Vermiform appendix (tissue), 1 donor: ENCODE measurements around a stretch of chr19.

- PRO-cap = no peak
Observed at GRCh38 chr19:53909703-53910746, 947 bp downstream of the CACNG7 start.

DNA sequence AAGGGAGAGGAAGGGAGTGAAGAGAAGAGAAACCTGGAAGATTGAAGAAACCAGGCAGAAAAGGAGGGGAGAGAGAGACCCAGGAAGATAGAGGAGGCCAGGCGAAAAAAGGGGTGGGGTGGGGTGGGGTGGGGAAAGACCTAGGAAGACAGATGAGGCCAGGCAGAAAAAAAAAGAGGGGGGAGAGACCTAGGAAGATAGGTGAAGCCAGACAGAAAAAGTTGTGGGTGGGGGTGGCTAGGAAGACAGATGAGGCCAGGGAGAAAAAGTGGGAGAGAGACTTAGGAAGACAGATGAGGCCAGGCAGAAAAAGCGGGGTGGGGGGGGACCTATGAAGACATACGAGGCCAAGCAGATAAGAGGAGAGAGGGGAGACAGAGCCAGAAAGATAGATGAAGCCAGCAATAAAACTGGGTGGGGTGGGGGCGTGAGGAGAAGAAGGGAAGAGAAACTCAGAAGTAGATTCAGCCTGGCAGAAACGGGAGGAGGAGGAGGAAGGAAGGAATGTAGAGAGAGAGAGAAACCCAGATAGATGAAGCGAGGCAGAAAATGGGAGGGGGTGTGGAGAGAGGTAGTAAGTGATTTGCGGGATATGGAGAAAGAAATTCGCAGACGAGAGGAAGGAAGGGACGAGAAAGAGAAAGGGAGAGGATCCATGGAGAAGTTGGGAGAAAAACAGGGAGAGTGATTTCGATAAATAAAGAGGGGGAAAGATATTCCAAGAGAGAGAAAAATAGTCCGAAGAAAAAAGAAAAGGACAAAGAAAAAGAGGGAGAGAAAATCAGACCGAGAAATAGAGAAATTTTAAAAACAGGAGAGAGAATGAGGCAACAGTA lies 12.3 kb upstream of the CACNG6 start:
- PRO-cap = no peak

DNA sequence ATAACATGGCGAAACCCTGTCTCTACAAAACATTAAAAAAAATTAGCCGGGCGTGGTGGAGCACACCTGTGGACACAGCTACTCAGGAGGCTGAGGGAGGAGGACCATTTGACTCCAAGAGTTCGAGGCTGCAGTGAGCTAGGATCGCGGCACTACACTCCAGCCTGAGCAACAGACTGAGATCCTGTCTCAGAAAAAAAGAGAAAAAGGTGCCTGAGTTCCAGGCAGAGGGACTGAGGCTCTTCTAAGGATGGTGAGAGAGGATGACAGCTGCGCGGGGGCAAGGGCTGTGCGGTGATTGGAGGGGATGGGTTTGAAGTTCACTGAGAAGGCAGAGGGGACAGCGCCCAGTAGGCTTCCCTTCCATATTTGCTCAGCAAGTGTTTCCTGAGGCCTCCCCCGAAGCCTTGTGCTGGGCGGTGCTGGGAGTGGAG lies 6.7 kb upstream of the CACNG6 start:
- PRO-cap = no peak

GRCh38 chr19:54106453-54107154 lies 3.9 kb downstream of the NDUFA3 start:
- PRO-cap = no peak

- PRO-cap = no peak
Observed at GRCh38 chr19:54107986-54108431, 5.4 kb downstream of the NDUFA3 start.

- PRO-cap = bidirectional peak, plus-strand start at chr19:54153829, minus-strand start at chr19:54153585
Observed at GRCh38 chr19:54153351-54154137, 6.0 kb downstream of the LENG1 start.

GRCh38 chr19:54179516-54180299 lies 6.7 kb upstream of the TMC4 start:
- PRO-cap = no peak

GRCh38 chr19:54208995-54209598 lies 8.4 kb downstream of the RPS9 start:
- PRO-cap = no peak

DNA sequence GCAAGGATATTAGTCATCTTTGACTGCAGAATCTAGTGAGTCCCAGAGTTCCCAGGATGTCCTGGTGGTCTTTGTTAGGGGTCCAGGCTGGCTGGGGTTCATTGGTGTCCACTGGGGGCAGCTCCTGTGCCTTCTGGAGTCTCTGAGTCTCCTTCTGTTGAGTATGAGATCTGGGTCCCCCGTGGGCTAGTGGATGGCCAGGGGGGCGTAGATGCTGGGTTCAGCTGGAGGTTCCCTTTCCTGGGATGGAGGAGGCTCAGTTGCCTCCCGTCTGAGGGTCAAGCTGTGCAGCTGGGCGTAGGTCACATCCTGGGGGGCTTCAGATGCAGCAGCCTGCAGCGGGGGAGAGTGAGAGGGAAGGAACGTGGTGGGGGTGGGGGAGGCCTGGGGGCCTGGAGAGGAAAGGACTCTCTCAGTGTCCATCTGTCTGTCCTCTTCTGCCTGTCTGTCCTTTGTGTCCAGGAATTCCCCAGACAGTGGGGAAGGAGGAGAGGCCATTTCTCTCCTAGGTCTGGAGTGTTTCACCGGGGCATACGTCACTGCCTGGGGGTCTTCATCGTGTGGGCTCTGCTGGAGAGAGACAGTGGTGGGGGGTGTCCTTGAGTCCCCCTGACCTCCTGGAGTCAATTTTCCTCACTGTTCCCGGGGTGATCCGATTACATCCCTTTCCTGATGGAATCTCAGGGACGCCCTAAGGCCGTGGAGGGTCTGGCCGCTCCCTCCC lies 6.3 kb downstream of the LILRB5 start:
- PRO-cap = no peak

GRCh38 chr19:54270950-54271513 lies 9.9 kb downstream of the LILRB2 start:
- PRO-cap = no peak

DNA sequence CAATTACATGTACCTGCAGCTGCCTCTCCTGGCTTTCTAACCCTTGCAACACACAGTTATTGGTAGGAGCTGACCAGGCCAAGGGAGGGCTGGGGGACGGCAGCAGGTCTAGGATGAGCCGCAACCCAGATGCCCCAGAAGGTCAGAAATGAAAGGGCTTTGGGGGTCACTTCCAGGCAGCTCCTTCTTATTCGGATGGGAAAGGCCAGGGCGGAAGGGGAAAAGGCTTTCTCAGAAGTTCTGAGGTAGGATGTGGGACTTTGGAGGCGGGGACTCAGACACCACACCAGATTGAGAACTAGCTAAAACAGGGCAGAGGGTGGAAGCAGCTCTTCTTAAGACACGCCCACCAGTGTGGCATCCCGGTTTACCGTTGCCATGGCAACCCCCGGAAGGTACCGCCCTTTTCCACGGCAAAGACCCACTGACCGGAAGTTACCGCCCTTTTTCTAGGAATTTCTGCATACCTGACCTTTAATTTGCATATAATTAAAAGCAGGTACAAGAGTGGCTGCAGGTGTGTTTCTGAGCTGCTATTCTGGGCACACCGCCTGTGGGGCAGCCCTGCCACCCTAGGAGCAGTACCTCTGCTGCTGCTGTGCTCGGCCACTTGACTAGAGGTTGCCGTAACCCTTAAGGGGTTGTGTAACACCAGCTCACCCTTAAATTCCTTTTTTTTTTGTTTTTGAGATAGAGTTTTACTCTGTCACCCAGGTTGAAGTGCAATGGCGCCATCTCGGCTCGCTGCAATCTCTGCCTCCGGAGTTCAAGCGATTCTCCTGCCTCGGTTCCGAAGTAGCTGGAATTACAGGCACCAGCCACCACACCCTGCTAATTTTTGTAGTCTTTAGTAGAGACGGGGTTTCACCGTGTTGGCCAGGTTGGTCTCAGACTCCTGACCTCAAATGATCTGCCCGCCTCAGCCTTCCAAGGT lies 3.9 kb upstream of the LILRA5 start:
- PRO-cap = no peak

DNA sequence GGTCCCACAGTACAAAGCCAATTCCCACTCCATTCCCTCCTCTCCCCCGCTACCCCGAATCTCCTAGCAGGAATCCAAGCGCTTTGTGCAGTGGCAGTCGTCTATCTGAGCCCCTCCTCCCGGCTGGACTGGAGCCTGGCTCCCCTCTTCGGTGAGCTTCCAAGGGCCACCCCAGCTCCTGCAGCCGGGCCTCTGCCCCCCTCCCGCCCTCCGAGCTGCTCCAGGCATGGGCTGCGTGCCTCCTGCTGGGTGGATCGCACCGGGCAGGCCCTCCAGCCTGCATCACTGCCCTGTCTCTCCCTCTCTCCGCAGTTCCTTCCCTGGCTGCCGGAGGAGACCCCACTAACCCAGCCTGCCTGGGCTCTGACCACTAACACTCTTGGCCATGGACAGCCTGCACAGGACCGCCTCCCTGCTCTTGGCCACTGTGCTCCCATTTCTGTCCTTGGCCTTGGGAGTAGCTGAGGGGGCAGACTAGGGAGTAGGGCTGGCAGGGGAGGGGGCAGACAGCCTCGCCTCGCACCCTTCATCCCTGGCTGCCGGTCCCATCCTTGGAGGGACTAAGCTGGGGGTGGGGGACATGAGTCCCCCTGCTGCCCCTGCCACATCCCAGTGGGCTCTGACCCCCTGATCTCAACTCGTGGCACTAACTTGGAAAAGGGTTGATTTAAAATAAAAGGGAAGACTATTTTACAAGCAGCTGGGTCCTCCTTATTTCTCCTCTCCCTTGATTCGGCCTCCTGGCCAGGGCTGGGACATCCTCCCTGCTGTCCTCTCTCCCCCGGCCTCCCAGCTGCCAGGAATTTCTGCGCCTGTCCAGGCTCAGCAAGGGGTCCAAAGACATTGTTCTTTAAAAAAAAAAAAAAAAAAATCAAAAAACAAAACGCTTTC lies 12.7 kb upstream of the LENG8 start:
- PRO-cap = no peak

GRCh38 chr19:54438793-54439804 lies 9.9 kb upstream of the LENG8 start:
- PRO-cap = no peak

GRCh38 chr19:54471426-54471825 lies 1.7 kb downstream of the CDC42EP5 start:
- PRO-cap = no peak

DNA sequence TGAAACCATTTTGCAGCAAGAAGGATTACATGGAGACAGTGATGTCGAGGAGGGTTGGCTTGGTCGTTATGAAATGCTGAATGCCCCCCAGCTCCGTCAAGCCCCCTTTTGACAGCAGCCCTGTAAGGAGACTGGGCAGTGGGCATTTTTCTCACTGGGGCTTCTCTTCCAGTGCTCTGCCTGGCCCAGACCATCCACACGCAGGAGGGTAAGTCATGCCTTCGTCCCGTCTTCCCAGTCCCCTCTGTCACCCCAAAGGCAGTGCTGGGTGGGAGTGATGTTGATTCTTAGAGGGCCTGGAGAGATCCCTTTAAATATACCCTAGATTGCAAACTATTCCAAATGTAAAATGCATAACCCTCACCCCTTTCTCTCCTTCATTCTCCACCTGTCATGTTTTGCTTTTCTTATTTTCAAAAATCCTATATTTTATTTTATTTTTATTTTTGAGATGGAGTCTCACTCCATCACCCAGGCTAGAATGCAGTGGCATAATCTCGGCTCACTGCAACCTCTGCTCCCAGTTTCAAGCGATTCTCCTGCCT lies 969 bp downstream of the LAIR2 start:
- PRO-cap = no peak

GRCh38 chr19:54660631-54661473 lies 1.9 kb upstream of the LILRB4 start:
- PRO-cap = no peak

DNA sequence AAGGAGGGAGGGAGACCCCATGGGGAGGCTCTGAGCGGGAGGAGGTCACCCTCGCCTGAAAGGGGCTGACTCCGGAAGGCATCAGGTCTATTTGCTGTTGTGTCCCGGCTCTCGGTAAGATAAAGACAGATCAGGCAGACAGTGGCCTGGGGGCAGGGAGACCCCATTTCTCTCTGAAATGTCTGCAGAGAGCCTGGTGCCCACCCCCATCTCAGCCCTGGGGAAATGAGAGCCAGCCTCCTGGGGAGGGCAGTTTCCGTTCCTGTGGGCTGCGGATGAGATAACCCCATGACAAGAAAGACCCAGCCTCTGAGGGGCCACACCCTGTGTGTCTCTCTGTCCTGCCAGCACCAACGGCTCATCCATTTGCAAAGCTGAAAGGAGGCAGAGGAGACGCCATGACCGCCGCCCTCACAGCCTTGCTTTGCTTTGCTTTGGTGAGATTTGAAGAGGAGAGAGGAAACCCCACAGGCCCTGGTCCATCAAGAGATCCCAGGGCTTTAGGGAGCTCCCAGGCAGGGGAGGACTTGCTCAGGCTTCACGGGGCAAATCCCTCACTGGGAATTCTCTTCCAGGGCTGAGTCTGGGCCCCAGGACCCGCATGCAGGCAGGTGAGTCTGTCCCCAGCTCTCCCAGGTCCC lies 28.1 kb upstream of the KIR3DL3 start:
- PRO-cap = no peak

- PRO-cap = no peak
Observed at GRCh38 chr19:54893292-54893921, 12.5 kb upstream of the NCR1 start.

DNA sequence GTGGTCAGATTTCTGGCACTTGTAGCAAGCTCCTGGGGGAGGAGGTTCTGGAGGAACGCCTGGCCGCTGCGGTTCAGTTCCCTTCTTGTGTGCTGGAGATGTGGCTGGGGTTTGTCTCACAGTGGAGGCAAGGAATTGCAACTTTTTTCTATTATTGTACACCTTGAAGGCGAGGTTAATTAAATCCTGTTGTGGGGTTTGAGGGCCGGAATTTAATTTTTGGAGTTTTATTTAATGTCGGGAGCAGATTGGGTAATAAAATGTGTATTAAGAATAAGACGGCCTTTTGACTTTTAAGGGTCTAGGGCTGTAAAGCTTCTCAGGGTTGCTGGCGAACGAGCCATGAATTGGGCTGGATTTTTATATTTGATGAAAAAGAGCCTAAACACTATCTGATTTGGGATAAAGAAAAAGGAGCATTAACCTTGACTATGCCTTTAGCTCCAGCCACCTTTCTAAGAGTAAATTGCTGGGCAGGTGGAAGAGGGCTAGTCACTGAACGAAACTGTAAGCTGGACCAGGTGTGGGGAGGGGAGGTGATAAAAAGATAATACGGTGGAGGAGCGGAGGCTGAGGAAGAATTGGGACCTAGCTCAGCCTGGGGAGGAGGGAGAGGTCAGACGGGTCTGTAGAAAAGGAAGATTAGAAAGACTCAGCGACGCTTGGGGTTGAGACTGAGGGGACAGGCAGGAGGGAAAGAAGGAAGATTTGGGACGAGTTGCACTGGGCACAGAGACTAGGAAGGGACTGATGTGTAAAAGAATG lies 27.7 kb downstream of the GP6 start:
- PRO-cap = no peak

DNA sequence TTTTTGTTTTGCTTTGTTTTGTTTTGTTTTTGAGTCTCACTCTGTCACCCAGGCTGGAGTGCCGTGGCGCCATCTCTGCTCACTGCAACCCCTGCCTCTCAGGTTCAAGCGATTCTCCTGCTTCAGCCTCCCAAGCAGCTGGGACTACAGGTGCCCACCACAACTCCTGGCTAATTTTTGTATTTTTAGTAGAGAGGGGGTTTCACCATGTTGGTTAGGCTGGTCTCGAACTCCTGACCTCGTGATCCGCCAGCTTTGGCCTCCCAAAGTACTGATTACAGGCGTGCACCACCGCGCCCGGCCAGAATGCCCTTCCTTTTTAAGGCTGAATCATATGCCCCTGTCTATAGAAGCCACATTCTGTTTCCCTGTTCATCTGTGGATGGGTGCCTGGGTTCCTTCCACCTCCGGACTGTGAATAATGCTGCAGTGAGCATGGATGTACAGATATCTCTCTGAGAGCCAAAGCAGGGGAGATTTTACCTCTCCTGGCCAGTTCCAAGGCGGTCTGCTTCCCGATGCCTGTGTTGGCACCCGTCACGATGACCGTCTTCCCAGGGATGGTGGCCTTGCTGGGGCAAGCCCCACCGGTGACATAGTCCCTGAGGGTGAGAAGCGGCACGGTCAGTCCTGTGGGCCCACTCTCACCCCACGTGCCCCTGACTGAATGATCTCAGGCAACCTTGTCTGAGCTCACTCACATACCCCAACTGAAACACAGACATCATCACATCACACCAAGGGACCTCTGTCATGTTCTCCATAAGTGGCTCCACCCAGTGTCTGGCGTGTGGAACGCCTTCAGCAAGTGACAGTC lies 4.1 kb downstream of the RDH13 start:
- PRO-cap = no peak